Melanocyte of skin (primary cell): ENCODE measurements around a stretch of chr10.

GRCh38 chr10:110353442-110354162 is 48.9 kb upstream of the SMNDC1 start:
- CAGE, long polyA plus RNA, 2 experiments, result no peak in any of the 2 experiments

- CAGE, long polyA plus RNA, 2 experiments, result no peak in any of the 2 experiments
Observed at GRCh38 chr10:110426144-110426679, 71.5 kb upstream of the DUSP5 start.

DNA sequence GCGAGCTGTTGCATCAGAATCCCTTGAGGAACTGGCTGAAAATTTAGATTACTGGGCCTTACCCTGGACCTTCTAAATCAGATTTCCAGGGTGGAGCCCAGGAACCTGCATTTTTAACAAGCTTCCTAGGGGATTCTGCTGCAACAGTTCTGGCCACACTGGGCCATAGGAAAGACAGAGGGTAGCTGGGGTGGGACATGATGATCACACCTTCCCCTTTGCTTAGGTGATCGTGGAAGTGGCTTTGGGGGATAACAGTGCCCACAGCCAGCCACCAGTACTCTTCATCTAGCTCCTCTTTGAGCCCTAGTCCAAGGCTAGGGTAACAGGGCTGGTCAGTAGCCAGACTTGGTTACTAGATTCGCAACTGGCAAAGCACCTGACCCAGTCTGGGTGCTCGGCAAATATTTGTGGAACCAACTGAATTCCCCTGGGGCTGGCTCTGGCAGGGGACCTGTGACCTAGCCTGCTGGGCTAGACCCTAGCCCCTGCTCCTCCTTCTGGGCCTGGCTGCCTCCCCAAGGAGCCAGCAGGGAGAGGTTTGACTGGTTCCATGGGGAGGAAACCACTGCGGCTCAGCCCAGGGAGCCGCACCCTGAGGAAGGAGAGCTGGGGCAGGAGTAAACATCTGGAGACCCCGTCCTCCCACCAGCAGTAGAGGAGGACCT is 67.0 kb upstream of the DUSP5 start:
- CAGE, long polyA plus RNA, 2 experiments, result no peak in any of the 2 experiments

GRCh38 chr10:110895759-110896708 is 22.9 kb downstream of the BBIP1 start:
- CAGE, long polyA plus RNA, 2 experiments, result no peak in any of the 2 experiments

DNA sequence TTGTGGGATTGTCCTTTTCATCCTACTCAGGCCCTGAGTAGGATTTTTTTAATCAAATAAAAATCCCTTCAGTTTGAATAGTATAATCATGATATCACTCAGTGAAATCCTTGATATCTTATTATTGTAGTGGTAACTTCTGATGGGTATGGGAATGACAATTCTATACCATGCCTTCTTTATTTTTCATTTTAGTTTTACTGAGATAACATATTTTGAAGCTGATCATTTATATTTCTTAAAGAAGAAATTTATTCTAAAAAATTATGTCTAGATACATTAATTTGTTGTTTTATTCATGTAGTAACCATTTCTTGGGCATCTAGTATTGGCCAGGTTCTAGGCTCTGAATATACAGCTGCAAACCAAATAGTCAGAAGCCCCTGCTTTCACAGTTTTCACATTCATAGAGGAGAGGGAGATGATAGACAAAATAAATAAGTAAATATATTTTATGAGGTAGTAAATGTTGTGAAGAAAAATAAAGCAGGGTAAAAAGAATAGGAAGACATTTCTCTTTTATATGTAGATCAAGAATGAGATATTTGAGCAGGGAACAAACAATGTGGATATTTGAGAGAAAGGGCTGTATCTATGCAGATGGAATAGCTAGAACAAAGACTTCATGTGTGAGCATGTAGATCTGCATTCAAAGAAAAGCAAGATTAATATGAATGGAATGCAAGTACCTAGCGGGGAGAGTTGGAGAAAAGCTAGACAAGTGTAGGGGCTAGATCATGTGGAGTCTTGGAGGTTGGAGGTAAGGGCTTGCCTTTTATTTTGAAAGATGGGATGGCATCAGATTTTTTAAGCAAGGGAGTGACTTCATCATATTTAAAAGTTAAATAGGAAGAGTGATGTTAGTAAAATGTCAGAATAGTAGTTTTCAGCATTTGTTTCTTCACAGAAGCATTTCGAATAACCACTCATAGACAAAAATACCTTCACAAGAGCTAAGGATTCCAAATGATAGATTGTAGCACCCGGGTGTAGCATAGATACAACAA is 26.9 kb downstream of the SHOC2 start:
- CAGE, long polyA plus RNA, 2 experiments, result no peak in any of the 2 experiments

DNA sequence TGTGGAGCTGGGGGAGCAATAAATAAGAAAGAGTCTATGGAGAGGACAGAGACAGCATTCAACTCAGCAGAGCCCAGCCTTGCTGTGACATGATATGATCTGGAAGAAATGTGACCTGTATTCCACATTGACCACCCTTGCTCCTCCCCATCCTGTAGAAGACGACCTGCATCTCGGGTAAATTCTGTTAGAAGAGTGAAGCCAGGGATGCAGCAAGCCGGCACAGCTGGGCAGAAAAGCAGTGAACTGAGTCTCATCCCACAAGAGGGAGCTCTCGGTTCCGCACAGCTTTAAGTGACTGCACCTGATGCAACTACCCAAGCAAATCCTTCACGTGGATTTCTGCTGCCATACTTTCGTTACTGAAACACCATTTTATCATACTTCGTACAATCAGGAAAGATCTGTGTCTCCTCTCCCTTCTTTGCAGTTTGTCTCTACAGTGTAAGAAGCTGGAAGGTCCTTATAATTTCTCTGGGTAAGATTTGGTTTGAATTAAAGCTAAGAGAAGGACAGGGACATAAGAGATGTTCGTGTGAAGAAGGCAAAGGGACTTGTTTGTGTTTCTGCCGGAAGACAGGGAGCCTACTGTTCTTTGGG is 427.1 kb downstream of the GPAM start:
- CAGE, long polyA plus RNA, 2 experiments, result no peak in any of the 2 experiments

- CAGE, long polyA plus RNA, 2 experiments, result no peak in any of the 2 experiments
Observed at GRCh38 chr10:112082214-112082605, 101.4 kb downstream of the GPAM start.

DNA sequence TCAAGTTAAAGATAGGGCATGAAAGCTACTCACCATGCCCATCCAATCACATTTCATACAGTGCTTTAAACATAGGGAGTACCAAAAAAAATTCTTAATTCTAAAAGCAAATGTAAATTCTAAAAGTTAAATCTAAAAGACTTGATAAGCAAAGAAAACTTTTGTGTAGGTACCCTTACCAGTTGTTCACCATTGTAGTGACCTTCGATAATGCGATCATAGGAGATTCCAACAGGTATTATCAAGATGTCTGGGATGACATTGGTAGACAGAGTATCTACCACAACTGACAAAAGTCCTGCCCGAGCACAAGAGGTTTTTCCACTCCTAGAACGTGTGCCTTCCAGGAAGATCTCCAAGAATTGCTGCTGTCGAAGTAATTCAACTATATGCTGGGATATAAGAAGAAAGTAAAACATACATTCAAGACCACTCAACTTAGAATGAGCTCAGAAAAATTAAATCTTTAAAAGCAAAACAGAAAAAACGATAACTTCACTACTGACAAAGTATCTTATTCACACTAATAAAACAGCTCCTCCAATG is 15.4 kb downstream of the GPAM start:
- CAGE, long polyA plus RNA, 2 experiments, result no peak in any of the 2 experiments

- CAGE, long polyA plus RNA, 2 experiments, result no peak in any of the 2 experiments
Observed at GRCh38 chr10:112375855-112376530, 2.1 kb downstream of the ACSL5 start.

- CAGE, long polyA plus RNA, 2 experiments, result no peak in any of the 2 experiments
Observed at GRCh38 chr10:112376996-112377454, 3.1 kb downstream of the ACSL5 start.

DNA sequence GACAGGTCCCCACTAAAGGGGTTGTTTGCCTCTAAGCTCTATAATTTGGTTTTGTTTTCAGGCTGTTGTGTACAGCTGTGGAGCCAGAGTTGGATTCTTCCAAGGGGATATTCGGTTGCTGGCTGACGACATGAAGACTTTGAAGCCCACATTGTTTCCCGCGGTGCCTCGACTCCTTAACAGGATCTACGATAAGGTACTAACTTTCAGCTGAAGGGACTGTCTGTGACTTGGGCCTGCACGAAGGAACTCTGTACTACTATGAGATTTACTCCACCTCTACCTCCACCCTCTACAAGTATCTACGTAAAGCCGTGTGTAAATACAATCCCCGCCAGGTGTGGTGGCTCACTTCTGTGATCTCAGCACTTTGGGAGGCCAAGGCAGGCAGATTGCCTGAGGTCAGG is 33.6 kb downstream of the ZDHHC6 start:
- CAGE, long polyA plus RNA, 2 experiments, result no peak in any of the 2 experiments

DNA sequence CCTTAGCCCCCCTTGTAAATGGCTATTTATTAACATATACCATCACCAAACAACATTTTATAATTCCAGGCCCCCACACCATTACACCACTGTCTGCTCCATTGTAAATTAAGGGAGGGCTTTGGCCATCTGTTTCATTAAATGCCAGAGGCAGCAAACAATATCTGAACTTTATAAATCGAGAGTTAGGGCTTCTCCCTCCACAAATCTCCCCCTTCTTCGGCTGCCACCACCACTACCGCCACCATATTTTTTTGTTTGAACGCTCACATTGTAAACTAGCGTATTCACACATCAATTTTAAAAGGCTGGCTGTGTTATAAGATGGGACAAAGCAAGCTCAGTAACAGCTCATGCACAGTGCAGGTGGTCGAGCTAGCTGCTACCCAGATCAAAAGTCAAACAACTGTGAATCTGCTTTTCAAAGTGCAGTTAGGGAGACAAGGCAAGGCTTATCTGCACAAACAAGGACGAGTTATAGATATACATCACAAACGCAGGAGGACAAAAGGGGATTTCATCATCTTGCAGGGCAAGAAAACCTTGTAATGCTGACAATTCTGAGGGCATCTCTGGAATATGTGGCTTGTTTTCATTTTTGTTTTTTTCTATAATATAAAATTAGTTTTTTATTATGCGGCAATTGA is 231.5 kb downstream of the VTI1A start:
- CAGE, long polyA plus RNA, 2 experiments, result no peak in any of the 2 experiments

DNA sequence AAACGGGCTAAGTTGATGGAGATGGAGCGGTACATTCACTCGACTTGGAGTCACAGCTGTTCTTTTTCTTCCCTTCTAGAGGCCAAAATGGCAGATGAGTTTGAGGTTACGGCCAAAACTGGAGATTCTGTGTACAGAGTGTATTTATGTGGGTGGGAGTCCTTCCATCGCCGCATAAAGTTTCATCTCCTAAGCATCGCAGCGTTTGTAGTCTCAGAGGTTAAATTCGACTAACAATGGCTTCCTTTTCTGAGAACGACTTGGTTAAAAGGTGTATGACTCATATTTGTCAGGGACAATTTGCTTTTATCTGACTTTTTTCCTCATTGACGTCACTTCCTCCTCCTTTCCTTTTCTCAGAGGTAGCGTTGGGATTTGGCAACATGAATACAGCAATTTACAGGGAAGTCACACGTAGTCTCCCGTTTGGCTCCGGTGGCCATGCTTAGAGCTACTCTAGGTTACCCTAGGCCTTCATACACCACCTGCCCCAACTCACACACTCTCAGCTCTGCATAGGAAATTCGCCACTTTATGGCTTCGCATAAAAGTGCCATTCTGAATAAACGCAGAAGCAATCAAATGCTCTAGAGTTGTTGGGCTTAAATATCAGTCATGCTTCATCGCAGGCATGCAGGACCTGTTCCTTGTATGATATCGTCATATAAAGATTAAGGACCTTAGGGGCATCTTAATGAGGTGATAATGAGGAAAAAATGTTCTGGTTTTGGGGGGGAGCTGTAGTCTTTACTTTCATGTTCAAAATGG is 37.5 kb upstream of the TCF7L2 start:
- CAGE, long polyA plus RNA, 2 experiments, result no peak in any of the 2 experiments

GRCh38 chr10:112949054-112949442 is 999 bp upstream of the TCF7L2 start:
- CAGE, long polyA plus RNA, 2 experiments, result no peak in any of the 2 experiments

- CAGE, long polyA plus RNA, 2 experiments, result no peak in any of the 2 experiments
Observed at GRCh38 chr10:113041978-113042617, 92.1 kb downstream of the TCF7L2 start.

DNA sequence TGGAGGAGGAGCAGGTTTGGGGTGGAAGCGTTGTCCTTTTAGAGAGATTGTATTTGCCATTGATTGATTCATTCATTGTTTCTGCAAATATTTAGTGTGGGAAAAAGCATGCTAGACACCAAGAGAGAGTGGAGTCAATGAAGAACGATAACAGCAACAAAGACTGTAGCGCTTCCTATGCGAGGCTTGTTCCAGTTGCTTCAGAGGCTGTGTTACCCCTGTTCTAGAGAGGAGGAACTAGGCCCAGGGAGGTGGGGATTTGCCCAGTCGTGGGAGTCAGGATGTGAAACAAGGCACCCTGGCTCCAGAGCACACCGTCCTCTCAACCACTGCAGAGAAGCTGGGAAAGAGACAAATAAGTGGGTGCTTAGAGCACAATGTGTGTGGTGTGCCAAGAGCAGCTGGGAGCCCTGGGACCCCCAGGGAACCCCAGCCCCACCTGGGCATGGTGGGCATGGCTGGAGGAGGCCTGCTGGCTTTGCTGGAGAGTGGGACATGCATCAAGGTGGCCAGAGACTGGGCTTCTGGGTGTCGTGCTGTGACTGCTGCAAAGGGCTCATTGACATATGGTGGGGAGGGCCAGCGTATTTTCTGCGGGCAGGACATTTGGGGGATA is 95.1 kb downstream of the TCF7L2 start:
- CAGE, long polyA plus RNA, 2 experiments, result no peak in any of the 2 experiments

- CAGE, long polyA plus RNA, 2 experiments, result no peak in any of the 2 experiments
Observed at GRCh38 chr10:113049818-113050328, 99.8 kb downstream of the TCF7L2 start.

DNA sequence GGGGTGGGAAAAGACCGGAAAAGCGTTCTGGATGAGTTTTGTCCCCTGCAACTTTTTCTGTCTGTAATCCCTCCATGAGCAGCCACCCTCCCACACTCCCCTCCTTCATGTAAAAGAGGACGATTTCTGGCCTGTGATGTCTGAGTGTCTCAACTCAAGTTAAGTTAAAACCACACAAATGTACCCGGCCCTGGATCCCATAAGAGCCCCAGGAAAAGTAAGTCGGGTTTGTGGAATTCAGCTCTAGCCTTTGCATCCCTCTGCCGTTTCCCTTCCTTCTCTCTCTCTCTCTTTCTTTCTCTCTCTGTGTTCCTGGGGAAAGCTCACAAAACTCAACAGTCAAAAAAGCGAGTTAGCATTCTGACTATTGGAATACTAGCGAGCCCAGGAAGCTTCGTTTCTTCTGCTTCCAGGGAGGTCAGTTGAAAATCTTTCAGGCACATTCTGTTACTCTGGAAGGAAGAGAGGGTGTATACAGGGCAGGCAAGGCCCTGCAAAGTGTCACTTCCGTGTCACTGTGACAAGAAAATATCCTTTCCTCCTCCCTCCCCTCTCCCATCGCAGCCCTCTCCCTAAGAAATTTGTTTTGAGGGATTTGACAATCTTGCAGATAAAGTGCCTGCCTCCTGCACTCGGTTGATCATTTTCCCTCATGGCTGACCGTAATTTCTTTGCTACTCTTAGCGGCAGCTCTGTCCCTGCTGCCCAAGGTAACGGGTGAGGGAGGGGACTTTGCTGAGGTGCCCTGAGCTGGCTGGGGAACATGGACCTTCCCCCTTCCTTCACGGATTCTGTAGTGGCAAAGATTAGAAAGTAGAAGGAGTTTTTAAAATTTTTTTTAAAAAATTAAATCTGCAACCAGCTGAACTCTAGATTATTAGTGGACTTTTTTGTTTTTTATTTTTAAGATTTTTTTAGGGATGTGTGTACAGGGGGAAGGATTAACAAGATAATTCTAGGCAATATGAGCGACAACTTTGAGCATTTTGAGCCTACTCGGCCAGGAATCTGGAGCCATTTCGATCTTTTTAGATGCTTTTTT is 178.9 kb downstream of the TCF7L2 start:
- CAGE, long polyA plus RNA, 2 experiments, result no peak in any of the 2 experiments

DNA sequence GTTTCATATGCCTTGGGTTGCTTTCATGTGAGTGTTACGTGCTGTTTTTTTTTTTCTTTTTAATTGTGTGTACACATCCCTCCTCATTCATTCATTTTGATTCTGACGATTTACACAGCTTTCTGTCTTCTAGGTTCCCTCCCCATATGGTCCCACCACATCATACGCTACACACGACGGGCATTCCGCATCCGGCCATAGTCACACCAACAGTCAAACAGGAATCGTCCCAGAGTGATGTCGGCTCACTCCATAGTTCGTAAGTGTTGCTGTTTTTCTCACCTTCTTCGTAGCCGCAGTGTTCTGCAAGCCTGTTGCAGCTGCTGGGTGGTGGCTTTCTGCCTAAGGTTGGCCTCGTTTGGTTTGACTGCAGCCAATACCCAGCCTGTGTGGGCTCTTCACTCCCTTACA is 200.8 kb downstream of the TCF7L2 start:
- CAGE, long polyA plus RNA, 2 experiments, result no peak in any of the 2 experiments

DNA sequence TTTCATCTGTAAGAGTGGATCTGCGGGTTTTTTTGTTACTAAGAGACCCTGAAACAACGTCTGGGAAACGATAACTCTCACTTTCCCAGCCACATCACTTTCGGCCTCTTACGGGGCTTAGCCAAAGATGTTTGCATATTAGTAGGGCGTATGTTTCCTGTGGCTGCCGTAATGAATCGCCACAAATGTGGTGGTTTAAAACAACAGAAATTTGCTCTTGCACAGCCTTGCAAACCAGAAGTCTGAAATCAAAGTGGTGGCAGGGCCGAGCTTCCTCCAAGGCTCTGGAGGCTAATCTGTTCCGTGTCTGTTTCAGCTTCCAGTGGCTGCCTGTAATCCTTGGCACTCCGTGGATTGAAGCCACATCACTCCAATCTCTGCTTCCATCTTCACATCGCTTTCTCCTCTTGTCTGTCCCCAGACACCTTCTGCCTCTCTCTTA is 220.1 kb downstream of the TCF7L2 start:
- CAGE, long polyA plus RNA, 2 experiments, result no peak in any of the 2 experiments